Melanocyte of skin (primary cell): ENCODE results near the genes LCN12 and TMEM210.

DNA sequence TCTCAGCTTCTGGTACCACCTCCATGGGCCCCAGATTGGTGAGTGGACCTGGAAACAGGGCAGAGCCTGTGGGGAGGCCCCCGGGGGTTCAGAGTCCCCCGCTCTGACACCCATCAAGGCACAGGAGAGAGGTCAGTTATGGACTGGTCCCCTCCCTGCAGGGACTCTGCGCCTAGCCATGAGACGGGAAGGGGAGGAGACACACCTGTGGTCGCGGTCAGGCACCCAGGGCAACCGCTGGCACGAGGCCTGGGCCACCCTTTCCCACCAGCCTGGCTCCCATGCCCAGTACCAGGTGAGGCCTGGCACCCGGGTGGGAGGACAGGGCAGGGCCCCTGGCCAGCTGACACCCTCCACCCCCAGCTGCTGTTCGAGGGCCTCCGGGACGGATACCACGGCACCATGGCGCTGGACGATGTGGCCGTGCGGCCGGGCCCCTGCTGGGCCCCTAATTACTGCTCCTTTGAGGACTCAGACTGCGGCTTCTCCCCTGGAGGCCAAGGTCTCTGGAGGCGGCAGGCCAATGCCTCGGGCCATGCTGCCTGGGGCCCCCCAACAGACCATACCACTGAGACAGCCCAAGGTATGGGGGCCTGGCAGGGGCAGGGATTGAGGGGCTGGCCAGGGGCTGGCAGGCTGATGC, 5.0 kb downstream of the MAMDC4 start:
- CAGE, long polyA plus RNA, 2 experiments: no peak in any of the 2 experiments

DNA sequence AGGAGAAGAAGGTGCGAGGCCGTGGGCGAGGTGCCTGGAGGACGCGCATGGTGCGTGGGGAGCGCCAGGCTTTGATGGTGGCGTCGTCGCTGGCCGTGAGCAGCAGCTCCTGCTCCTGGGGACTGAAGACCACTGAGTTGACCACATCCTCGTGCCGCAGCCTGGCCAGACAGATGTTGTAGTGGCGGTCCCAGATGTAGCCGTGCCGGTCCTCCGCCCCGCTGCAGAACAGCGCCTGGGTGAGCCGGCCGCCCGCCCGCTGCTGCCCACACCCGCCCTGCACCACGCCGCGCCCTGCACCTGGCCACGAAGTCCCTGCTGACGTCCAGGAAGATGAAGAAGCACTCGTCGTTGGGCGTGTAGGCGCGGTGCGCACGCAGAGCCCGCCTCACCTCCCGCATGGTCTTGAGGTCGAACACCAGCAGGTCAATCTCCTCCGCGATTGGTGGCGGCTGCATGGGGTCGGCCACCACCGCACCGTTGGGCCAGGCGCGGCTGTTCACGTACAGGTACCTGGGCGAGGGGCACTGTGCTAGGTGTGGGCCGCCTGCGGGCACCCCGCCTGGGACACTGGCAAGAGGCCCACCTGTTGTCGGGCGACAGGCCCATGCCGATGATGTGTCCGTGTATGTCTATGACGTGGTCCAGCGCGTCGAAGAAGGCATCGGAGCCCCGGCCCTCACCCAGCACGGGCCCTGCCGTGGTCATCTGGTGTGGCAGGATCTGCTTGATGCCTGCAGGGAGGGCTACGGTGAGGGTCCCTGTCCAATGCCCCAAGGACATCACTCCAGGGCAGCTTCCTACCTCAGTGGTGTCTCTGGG, 3.4 kb downstream of the FBXW5 start:
- CAGE, long polyA plus RNA, 2 experiments: no peak in any of the 2 experiments

GRCh38 chr9:136946753-136947865, 2.1 kb downstream of the C8G start:
- CAGE, long polyA plus RNA, 2 experiments: no peak in any of the 2 experiments

DNA sequence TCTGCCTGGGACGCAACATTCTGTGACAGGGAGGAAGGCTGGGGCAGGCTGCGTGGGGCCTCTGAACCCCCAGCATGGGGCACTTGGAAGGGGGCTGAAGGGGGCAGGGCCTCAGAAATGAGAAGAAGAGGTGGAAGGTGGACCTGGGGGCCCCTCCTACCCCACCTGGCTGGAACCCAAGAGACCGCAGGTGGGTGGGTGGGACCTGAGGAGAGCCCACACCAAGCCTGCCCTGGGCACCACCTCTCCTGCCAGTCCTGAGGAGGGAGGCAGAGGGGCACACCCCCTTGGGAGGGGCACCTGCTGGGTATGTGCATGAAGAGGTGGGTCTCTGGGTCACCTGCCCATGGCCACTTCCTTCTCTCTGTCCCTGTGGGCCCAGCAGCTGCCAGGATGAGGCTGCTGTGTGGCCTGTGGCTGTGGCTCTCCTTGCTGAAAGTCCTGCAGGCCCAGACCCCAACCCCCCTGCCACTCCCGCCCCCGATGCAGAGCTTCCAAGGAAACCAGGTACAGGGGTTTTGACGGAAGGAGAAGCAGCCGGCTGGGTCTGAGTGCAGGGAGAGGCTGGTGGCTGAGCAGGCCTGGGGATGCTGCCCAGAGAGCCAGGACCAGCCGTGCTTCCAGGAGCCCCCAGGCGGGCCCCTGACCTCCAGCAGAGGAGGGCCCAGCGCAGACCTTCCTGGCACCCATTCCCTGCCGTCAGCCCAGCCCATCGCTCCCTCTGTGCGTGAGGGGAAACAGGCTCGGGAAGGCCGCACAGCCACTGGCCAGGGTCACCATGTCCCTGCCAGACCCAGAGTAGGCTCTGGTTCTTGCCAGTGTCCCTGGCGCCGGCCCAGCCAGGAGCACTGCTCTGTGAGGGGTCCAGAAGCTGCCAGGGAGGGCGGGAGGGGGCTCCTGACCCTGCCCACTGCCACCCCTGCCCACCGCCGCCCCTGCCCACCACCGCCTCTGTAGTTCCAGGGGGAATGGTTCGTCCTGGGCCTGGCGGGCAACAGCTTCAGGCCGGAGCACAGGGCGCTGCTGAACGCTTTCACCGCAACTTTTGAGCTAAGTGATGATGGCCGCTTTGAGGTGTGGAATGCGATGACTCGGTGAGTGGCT, at the start of gene LCN12:
TSS of gene LCN12 (plus strand) at position 339 of the 1,104 bp plus-strand sequence.
- CAGE, long polyA plus RNA, 2 experiments: no peak in any of the 2 experiments

DNA sequence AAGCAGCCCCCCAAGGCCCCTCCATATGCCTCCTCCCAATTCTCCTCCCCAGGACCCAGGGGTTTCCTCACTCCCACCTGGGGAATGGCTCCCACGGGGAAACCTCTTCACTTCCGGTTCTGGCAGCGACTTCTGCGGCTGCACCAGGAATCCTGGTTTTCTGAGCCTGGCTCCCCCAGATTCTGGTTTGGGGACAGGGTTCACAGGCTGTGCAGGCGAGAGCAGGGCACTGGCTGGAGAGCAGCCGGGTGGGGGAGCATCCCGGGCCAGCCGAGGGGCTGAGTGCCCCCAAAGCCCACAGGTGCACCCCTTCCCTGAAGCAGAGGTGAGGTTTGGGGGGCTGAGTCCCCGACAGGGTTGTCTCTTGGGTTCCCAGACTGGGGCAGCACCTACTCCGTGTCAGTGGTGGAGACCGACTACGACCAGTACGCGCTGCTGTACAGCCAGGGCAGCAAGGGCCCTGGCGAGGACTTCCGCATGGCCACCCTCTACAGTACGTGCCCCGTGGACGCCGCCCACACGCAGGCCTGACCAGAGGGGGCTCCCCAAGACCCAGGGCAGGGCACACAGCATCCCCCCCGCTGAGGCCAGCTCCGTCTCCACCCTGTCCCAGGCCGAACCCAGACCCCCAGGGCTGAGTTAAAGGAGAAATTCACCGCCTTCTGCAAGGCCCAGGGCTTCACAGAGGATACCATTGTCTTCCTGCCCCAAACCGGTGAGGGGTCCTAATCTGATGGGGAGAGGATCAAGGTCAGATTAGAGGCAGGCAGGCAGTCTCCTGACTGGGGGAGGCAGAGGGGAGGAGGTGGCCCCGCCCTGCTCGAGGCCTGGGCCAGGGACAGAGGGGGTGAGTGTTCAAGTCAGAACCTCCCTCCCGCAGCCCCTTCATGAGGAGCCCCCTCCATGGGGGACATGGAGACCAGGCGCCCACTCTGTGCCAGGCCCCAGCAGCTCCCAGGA, 2.5 kb downstream of the PTGDS start:
- CAGE, long polyA plus RNA, 2 experiments: no peak in any of the 2 experiments

- CAGE, long polyA plus RNA, 2 experiments: no peak in any of the 2 experiments
Observed at GRCh38 chr9:136997807-136998426, 1.5 kb upstream of the CLIC3 start.

DNA sequence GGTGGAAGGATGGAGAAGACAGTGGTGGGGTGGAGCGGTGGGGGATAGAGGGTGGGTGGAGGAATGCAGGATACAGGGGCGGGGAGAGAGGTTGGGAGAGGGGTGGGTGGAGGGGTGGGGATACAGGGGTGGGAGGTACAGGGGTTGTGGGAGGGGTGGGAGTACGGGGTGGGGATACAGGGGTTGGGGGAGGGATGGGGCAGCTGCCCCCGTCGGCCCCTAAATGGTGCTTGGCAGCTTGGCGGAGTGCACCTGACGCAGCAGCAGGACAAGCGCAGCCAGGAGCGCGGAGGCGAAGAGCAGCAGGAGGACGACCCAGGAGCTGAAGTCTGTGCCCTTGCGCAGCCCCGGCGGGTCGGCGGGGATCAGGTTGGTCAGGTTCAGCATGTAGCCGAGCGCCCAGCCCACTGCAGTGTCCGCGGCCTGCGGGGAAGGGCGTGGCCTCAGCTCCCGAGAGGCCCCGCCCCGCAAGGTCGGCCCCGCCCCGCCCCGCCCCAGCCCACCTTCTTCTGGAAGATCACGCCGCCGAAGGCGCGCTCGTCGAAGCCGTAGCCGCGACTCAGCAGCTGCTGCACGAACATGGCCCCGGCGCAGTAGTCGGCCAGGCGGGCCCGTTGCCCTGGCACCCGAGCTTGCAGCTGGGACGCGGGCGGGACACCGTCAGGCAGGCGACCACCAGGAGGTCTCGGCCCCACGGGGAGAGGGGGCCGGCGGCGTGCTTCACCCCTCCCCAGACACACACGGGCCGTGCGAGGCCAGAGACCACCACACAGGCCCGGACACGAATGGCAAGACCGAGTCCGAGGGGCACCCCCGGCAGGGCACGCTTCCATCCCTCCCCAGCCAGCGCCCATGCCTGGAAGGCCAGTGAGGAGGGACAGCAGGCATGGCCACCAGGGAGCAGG, 2.7 kb upstream of the NPDC1 start:
- CAGE, long polyA plus RNA, 2 experiments: no peak in any of the 2 experiments

DNA sequence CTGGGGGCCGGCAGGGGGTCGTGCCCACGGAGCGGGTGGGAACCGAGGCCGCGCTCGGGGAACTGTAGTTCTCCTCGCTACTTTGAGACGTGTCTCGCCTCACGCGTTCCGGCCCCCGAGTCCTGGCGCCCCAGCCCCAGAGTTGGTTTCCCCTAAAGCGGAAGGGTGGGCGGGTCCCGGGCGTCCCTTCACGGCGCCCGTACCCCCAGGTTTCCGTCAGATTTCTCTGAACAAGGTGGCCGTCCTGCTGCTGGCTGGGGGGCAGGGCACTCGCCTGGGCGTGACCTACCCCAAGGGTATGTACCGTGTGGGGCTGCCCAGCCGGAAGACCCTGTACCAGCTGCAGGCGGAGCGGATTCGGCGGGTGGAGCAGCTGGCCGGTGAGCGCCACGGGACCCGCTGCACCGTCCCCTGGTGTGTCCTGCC, 537 bp downstream of the UAP1L1 start:
- CAGE, long polyA plus RNA, 2 experiments: no peak in any of the 2 experiments

DNA sequence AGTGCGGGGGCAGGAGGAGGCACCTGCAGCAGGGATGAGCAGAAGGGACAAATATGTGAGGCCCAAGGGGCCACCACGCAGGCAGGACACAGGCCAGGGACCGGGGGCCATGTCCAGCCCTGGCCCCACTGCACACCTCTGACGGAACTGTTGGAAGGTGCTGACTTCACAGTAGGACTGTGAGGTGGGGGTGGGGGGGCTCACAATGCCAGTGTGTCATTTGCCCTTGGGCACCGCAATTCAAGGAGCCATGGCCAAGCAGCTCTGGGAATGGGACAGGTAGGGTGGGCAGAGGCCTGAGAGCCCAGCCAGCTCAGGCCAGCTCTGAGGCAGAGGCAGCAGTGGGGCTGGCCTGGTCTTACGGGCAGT, at the start of gene TMEM210:
TSS of gene TMEM210 (minus strand) at position 140 of the 369 bp plus-strand sequence.
- CAGE, long polyA plus RNA, 2 experiments: no peak in any of the 2 experiments

DNA sequence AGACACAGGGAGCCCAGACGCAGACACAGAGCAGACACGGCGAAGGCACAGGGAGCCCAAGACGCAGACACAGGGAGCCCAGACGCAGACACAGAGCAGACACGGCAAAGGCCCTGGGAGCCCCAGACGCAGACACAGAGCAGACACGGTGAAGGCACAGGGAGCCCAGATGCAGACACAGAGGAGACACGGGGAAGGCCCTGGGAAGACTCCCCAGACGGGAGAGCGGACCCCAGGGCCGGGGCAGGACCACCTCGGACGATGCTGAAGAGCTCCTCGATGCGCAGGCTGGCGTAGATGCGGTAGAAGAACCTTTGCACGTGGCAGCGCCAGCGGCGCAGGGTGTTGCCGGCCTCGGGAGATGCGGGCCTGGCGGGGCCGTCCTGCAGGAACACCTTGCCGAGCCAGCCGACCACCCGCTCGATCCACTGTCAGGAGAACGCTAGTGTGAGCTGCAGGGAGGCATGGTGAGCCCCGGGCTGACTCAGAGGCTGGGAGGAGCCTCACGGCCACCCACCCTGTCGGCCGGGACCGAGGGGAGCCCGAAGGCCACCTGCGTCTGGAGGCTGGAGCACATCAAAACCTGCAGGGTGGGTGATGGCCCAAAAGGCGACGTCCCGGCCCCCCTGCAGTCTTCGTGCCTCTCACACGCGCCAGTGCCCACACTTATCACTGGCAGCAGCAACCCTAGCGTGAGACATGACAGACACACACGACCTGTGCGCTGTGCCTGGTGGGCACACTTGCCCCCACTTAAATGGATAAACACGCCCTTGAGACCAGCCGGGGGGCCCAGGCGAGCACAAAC, 3.5 kb downstream of the ANAPC2 start:
- CAGE, long polyA plus RNA, 2 experiments: no peak in any of the 2 experiments

DNA sequence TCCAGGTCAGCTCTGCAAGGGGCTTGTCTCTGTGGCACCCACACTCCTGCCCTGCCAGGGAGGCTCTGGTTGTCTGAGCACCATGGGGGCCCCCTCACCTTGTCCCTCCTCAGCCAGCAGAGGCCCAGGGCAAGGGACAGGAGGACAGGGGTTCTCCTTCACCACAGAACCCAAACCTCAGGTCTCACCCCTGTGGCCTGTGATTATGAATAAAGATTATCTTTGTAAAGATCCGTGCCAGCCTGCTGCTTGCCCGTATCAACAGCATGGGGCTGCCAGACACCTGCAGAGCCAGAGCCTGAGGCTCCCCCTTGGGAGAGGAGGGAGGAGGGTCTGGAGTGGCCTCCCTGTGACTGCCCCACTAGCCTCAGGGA, 1.6 kb downstream of the SSNA1 start:
- CAGE, long polyA plus RNA, 2 experiments: no peak in any of the 2 experiments

- CAGE, long polyA plus RNA, 2 experiments: no peak in any of the 2 experiments
Observed at GRCh38 chr9:137200898-137201319, 368 bp upstream of the TPRN start.

DNA sequence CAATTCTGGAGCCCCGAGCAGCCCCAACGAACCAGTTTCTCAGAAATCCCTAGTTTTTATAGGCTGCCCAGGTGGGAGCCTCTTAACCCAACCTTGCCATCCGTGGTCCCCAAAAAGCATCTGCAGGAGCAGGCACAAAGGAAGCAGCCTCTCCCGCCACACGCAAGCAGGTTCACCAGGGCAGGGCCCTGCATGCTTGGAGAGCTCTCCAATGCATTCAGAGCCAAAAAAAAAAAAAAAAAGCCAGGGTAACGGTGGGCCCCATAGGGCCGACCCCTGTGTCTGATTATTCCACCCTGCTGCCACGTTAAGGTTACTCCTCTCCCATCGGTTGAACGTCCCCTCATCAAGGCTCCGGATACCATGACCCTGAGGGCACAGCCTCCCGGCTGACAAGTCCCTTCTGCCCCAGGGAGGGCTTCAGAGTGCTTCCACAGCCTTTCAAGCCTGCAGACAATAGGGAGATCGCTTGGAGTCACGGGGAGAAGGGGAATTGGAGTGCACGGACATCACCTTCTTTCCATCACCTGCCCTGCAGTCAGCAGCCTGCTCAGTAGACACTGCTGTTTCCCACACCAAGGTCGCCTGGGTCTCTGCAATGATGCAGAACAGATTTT, 887 bp upstream of the TPRN start:
- CAGE, long polyA plus RNA, 2 experiments: no peak in any of the 2 experiments

DNA sequence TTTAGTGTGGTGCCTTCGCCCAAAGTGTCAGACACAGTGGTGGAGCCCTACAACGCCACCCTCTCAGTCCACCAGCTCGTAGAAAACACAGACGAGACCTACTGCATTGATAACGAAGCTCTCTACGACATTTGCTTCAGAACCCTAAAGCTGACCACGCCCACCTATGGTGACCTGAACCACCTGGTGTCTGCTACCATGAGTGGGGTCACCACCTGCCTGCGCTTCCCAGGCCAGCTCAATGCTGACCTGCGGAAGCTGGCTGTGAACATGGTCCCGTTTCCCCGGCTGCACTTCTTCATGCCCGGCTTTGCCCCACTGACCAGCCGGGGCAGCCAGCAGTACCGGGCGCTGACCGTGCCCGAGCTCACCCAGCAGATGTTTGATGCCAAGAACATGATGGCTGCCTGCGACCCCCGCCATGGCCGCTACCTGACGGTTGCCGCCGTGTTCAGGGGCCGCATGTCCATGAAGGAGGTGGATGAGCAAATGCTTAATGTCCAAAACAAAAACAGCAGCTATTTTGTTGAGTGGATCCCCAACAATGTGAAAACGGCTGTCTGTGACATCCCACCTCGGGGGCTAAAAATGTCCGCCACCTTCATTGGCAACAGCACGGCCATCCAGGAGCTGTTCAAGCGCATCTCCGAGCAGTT, 1.8 kb downstream of the TUBB4B start:
- CAGE, long polyA plus RNA, 2 experiments: no peak in any of the 2 experiments

DNA sequence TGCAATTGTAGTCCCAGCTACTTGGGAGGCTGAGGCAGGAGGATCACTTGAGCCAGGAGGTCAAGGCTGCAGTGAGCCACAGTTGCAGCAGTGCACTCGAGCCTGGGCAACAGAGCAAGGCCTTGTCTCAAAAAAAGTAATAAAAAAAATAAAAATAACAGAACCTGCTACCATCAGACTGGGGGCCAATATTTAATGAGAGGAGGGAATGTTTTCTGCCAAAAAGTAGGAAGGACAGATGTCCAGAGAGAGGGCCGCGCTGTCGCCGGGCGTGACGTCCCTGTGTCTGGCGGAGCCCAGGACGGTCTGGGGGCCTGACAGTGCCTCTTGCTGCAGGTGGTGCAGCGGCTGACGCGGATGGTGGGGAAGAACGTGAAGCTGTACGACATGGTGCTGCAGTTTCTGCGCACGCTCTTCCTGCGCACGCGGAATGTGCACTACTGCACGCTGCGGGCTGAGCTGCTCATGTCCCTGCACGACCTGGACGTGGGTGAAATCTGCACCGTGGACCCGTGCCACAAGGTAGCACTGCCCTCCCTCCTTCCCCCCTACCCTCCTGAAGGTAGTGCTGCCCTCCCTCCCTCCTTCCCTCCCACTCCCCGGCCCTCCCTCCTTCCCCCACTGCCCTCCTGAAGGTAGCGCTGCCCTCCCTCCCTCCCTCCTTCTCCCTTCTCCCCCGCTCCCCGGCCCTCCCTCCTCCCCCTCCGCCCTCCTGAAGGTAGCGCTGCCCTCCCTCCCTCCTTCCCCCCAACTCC, 7.8 kb downstream of the NELFB start:
- CAGE, long polyA plus RNA, 2 experiments: no peak in any of the 2 experiments

- CAGE, long polyA plus RNA, 2 experiments: no peak in any of the 2 experiments
Observed at GRCh38 chr9:137280713-137281187, 3.2 kb downstream of the TOR4A start.

GRCh38 chr9:137296551-137297477, 5.3 kb downstream of the NRARP start:
- CAGE, long polyA plus RNA, 2 experiments: no peak in any of the 2 experiments

DNA sequence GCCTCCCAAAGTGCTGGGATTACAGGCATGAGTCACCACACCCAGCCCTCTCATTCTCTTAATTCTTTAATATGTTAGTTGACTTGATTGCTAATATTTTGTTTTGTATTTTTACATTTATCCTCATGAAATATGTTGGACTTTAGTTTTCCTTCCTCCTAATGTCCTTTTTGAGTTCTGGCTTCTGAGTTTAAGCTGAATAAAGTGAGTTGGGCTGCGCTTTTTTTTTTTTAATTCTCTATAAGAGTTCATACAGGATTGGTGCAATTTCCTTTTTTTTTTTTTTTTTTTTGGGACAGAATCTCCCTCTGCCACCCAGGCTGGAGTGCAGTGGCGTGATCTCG, 59.9 kb downstream of the EXD3 start:
- CAGE, long polyA plus RNA, 2 experiments: no peak in any of the 2 experiments

DNA sequence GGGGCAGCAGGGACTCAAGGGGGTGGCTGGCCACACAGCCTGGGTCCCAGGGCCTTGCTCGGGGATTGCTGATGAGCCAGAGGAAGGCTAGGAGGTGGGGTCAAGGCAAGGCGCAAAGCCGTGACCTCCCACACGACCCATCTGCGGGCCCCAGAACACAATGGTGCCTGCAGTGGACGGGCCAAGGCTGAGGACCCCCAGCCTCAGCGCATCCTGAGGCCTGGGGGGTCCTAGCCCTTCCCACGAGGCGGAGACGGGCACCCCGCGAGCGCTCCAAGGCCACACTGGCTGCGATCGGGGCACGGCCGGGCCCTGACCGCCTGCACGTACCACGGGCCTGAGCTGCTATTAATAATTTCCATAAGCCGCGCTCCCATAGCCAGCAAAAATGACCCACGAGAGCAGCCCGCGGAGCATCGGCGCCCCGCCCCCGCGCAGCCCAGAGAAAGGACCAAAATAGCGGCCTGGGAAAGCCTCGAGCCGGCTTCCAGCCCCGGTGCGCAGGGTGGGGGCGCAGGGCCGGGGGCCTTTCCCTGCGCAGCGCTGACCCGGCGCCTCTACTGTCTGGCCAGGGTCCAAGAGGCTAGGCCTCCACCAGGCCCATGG, 54.6 kb downstream of the EXD3 start:
- CAGE, long polyA plus RNA, 2 experiments: no peak in any of the 2 experiments

DNA sequence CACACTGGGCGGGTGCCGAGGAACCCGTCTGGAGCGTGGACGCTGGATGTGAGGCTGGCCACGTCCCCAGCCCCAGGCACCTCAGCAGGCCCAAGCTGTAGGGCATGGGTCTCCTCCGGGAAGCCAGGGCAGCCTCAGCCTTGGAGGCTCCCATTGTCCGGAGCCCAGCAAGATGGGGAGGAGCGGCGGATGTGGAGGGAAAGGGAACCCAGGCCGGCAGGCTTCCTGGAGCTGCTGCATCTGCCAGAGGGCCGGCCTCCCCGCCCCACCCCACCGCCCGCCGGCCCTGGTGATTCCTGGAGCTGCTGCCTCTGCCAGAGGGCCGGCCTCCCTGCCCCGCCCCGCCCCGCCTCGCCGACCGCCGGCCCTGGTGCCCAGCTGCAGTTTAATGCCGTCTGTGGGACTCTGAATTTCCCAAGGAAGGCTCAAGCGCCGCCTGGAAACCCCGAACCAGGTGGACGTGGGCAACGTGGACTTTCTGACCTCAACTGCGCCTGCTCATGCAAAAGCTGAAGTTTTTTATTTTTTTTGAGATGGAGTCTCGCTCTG, 31.6 kb downstream of the EXD3 start:
- CAGE, long polyA plus RNA, 2 experiments: no peak in any of the 2 experiments